Airway epithelial cell (primary cell): ENCODE data around the genes ETAA1 and DNAAF10.

DNA sequence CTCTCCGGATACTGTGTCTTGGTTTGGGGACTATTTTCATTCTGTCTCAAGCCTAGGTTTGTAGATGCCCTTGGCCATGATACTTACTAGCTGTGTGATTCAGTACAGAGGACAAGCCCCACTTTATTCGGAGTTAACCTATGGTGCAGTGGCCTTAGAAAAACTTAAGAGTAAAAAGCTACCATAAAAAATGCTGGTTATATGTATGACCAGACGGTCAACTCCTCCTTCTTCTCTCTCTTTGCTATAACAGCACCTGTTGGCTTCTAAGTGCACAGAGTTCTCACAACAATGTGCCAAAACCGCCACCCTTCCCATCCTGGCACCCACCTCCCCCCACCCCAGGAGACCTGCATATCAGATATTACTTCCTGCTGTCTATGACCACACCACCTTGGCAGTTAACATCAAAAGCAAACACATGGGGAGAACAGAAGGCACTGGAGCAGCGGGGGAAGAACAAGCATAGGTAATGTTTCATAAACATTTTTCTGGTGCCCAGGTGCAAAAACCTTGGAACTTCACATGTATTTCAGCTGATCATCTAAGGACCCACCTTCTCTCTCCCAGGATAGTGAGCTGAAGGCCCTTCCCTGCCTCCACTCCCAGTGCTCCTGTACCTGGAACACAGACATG lies 15.5 kb downstream of the SPRED2 start:
- RAMPAGE, long total RNA = no peak

- RAMPAGE, long total RNA = no peak
Observed at GRCh38 chr2:65420617-65421770, 11.4 kb downstream of the SPRED2 start.

GRCh38 chr2:65434731-65435300 lies 2.4 kb upstream of the SPRED2 start:
- RAMPAGE, long total RNA = no peak

- RAMPAGE, long total RNA = no peak
Observed at GRCh38 chr2:65438420-65438947, 6.1 kb upstream of the SPRED2 start.

DNA sequence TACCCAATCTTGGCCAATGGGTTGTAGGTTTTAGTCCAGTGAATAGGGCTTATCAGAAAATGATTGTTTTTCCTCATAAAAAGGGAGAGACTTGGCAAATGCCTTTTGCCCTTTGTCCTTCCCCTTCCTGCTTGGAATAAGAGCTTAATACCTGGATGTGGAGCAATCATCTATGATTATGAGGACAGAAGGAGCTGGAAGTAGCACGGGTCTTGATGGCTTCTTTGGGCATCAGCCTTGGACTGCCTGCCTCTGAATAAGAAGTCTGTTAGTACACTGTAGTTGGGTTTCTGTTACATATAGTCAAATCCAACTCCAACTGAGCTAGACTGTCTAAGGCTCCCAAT lies 23.1 kb upstream of the SPRED2 start:
- RAMPAGE, long total RNA = no peak

DNA sequence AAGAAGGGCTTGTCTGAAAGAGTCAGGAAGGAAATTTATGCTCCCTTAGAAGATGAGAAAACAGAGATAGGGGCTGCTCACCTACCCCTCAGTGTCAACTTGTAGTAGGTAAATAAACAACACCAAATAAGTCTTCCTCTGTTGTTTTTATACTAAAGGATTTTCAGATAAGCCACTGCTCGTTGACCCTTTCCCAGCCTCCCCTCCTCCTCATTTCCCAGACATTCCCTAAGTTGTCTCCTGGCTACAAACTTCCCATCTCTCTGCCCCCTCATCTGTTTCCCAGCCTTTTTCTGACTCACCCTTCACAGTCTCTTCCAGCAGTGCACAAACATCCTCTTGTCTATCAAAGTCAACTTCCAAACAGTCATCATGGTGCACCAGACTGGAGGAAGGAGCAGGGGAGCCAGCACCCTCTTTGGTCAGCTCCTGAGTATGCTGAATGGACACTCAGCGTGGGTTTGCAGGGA lies 26.5 kb upstream of the SPRED2 start:
- RAMPAGE, long total RNA = no peak

GRCh38 chr2:65553180-65553668 lies 120.8 kb upstream of the SPRED2 start:
- RAMPAGE, long total RNA = no peak

DNA sequence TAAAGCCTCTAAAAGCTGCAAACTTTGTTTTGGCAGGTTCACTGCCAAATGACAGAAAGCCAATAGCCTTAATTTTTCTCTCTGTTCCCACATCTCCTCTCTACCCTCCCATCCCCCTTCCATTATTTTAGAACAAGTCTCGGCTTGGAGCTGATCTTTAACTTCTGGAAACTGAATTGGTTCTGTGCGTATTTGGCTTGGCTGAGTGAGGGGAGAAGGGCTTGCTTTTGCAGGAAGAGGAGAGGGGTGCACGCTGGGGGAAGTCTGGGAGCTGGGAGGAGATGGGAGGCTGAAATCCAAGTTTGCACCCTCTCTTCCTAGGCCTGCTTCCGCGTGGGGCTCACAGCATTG lies 176.0 kb upstream of the SPRED2 start:
- RAMPAGE, long total RNA = no peak

GRCh38 chr2:65780149-65780414 lies 347.7 kb upstream of the SPRED2 start:
- RAMPAGE, long total RNA = no peak

- RAMPAGE, long total RNA = no peak
Observed at GRCh38 chr2:66480938-66481828, 46.3 kb downstream of the MEIS1 start.

DNA sequence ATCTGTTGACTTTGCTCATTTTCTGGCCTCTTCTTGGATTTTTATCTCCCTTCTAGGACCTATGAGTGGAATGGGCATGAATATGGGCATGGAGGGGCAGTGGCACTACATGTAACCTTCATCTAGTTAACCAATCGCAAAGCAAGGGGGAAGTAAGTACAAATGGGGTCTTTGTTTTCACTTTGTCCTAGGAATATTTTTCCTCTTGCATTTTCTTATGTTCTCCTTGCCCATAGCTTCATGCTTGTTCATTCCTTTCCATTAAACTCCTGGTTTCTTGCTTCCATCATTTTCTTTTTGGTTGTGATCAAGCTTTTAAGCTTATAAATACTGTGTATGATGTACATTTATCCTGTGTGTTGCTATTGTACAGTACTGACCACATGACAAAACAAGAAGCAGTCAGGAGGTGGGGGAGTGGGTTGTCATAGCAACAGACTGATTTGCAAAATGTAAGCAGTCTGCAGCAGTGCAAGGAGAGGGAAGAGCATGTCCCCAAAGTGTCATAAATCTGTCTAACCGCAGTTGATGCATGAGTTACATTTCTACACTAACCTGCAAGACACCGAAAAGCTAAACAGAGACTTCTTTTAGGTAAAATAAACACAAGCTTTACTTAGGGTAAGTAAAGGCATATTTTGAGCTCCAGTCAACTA lies 134.2 kb downstream of the MEIS1 start:
- RAMPAGE, long total RNA = no peak

GRCh38 chr2:66577485-66578058 lies 142.6 kb downstream of the MEIS1 start:
- RAMPAGE, long total RNA = no peak

- RAMPAGE, long total RNA = no peak
Observed at GRCh38 chr2:66582113-66582604, 147.2 kb downstream of the MEIS1 start.

GRCh38 chr2:66853545-66854243 lies 418.8 kb downstream of the MEIS1 start:
- RAMPAGE, long total RNA = no peak

- RAMPAGE, long total RNA = no peak
Observed at GRCh38 chr2:67397076-67397838, at the start of gene ETAA1. TSS of gene ETAA1 (plus strand) at chr2:67397333.

GRCh38 chr2:68156827-68157667 lies at the start of gene DNAAF10:
TSS of gene DNAAF10 (minus strand) at chr2:68157527.
- RAMPAGE, long total RNA = start-site peak on the minus strand at chr2:68157488-68157541, 132 and 75 reads in 2 replicates

GRCh38 chr2:68247818-68248702 lies 4.3 kb downstream of the PPP3R1 start:
- RAMPAGE, long total RNA = no peak

GRCh38 chr2:68253736-68254179 lies 1.4 kb upstream of the PPP3R1 start:
- RAMPAGE, long total RNA = no peak

GRCh38 chr2:68382497-68382850 lies 17.4 kb downstream of the PLEK start:
- RAMPAGE, long total RNA = no peak

- RAMPAGE, long total RNA = no peak
Observed at GRCh38 chr2:68426557-68426723, 40.7 kb downstream of the FBXO48 start.